ENCODE results near the genes DMBX1, KNCN, CYP4X1 and CYP4A22.

DNA sequence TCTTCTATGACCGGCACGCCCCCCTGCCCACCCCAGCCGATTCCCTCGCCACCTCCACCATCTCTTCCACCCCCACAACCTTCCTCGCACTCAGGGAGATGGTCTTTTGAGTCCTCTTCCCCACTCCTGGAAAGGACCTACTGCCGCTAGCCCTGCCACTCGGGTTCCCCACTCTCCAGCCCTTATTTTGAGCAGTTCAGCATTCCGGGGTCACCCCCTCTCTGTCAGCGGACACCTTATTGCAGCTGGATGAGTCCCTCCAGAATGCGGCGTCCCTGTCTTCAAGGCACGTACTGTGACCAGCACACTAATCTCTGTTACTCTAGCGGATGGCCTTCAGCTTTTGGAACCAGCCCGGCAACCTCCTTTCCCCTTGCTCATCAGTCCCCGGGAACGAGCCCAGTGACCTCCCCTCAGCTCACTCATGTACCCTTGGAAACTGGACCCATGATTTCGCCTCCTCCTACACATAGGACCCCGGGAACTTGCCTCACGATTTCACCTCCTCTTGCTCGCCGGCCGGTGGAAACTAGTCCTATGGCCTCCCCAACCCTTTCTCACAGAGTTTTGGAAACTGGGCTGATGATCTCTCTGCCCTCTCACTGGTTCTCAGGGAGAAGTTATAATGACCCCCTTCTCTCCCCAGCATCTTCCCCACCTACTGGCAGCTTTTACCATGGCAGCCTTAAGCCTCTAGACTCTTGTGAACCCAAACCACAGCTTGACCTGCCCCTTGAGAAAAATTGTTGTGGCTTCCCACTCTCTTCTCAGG lies 1.2 kb downstream of the NSUN4 start:
- RRBS = 51% methylated on average over 4 of the region's 22 CpGs

- RRBS = no CpG with 5 or more reads among the region's 5 CpGs
Measured at GRCh38 chr1:46363005-46363754, 22.6 kb downstream of the NSUN4 start.

GRCh38 chr1:46400411-46400811 lies 6.3 kb downstream of the FAAH start:
- RRBS = no CpG with 5 or more reads among the region's 6 CpGs

DNA sequence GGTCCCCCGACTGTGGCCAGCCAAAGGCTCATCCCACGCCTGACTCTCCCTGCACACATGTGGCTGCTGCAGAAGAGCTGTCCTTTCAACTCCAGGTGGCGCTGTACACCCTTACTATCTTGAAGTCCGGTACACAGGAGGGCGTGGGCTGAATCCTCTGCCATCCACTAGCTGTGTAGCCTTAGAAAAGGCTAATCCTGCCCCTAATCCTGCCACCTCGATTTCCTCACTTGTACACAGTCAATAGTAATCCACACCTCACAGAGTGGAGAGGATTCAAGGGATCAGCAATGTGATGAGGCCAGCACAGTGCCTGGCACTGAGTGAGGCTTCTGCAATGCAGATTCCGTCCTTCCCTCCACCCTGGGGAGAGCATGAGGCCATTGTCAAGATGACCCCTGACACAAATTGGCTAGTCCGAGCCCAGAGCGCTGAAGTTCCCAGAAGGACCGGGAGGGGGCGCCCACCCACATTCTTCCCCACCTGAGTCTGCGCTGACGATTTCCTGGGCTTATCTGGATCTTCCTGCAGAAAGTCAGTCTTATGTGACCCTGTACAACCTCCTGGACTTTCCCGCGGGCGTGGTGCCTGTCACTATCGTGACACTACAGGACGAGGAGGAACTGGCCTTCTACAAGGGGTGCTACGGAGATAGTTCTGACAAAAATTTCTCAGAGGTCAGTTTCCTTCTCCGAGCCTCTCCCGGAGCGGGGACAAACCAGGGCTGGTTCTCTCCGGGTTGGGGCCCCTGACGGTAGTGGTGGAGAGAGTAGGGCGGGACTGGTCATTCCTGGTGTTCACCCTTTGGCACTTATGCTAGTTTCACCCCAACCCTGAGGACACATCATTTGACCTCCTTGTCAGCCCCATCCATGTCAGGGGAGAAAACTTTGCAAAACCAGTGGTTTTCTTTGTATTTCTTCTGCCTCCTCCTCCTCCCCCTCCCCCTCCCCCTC lies 47.0 kb upstream of the DMBX1 start:
- RRBS = no CpG with 5 or more reads among the region's 25 CpGs

DNA sequence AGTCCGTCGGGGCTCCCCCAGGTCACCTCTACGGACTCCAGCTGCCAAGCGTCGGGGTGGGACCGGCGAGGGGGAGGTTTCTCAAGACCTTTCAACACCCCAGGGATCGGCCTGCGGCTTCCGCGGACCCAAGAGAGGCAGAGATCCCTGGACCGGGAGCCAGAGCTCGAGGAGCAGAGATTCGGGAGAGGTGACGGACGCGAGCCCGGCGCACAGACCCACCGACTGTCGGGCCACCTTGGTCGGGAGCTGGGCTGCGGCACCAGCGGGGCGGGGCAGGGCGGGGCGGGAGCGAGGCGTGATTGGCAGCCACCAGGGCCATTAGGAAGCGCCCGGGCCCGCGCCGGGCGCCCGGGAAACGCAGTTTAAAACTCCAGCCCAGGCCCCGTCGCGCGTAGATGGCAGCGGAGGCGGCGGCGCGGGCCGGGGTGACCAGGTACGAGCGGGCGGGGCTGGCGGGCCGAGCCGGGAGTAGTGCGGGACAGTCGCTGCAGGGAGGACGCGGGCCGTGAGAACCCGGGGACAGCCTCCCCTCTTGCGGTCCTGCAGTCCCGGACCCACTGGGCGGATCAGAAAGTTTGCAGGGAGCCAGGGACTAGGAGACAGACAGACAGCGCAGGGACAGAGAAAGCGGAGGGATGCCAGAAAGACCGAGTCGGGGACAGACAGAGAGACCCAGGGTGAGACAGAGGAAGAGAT lies at the start of gene DMBX1:
DMBX1 (plus strand) TSS at position 395 of the 699 bp plus-strand sequence.
- RRBS = 18% methylated on average over 36 of the region's 66 CpGs

DNA sequence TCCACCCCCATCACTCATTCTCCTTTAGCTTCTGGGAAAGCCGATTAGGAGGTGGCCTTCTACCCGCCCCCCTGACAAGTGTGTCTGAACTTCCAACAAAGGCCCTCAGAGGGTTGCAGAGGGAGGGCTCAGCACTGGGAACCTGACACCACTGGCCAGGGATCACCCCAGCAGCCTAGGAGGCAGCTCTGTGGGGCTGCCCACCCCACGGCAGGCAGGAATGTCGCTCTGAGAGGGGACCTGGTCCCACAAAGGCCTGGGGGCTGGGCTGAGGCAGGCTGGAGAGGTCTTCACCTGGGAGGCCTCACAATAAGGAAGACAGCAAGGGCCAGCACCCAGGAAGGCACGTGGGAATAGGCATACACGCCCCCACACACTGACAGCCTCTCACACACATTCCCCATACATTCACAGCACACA lies 15.2 kb downstream of the TMEM275 start:
- RRBS = no CpG with 5 or more reads among the region's 6 CpGs

GRCh38 chr1:46551408-46551829 lies at the start of gene KNCN:
Gene KNCN (minus strand): TSS chr1:46551647.
- RRBS = no CpG with 5 or more reads among the region's 3 CpGs

GRCh38 chr1:46686612-46687044 lies 15.0 kb downstream of the TEX38 start:
- RRBS = no CpG with 5 or more reads among the region's 2 CpGs

GRCh38 chr1:46764428-46764894 lies 34.4 kb upstream of the CYP4B1 start:
- RRBS = no CpG with 5 or more reads among the region's 2 CpGs

GRCh38 chr1:47023363-47024541 lies at the start of gene CYP4X1:
Gene CYP4X1 (plus strand): TSS chr1:47023669.
- RRBS = 9% methylated on average over 8 of the region's 52 CpGs

DNA sequence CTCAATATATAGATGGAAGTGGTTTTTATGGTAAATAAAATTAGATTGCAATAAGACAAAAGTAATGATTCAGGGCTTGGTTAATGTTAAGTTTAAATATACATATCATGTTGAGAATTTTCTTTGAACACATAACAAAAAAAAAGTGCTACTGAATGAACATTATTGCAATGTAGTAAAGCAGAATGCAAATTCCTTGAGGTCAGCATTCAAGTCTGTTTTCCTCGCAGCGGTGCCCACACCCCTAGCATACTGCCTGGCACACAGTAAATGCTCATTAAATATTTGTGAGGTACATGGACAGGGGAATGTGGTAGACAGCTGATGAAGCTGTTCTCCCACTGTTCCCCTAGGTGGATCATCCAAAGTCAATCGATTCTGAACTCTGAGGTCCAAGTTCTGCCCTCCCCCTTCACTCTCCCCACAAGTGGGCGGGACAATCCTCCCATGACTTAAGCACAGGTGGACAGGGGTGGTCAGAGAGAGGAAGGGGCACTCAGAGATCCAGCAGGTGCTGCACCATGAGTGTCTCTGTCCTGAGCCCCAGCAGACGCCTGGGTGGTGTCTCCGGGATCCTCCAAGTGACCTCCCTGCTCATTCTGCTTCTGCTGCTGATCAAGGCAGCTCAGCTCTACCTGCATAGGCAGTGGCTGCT lies at the start of gene CYP4A22:
CYP4A22 (plus strand) TSS at position 477 of the 655 bp plus-strand sequence.
- RRBS = no CpG with 5 or more reads among the region's 6 CpGs

- RRBS = no CpG with 5 or more reads among the region's 4 CpGs
Measured at GRCh38 chr1:47187591-47188014, 2.2 kb downstream of the PDZK1IP1 start.

GRCh38 chr1:47212772-47213873 lies 18.9 kb downstream of the TAL1 start:
- RRBS = no CpG with 5 or more reads among the region's 10 CpGs

GRCh38 chr1:47228671-47230031 lies 2.9 kb downstream of the TAL1 start:
- RRBS = 45% methylated on average over 4 of the region's 49 CpGs

DNA sequence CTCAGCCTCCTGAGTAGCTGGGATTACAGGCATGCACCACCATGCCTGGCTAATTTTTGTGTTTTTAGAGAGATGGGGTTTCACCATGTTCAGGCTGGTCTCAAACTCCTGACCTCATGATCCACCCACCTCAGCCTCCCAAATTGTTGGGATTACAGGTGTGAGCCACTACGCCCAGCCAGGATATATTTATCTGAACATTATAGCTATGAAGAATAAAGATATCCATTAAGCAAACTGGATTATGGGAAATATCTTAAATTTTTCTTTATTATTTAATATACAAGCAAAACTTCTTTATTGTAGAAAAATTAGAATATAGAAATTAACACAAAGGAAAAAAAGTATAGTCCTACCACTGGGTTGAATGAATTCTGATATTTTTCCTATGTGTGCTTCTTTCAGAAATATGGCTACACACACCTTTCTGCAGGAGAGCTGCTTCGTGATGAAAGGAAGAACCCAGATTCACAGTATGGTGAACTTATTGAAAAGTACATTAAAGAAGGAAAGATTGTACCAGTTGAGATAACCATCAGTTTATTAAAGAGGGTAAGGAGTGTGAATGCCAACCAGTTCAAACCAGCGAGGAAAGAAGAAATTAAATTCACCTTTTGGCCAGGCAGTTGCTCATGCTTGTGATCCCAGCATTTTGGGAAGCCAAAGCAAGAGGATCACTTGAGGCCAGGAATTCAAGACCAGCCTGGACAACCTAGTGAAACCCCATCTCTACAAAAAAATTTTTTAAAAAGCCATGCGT lies 34.7 kb downstream of the CMPK1 start:
- RRBS = no CpG with 5 or more reads among the region's 4 CpGs

GRCh38 chr1:47409106-47409854 lies 6.8 kb upstream of the FOXE3 start:
- RRBS = no CpG with 5 or more reads among the region's 12 CpGs

DNA sequence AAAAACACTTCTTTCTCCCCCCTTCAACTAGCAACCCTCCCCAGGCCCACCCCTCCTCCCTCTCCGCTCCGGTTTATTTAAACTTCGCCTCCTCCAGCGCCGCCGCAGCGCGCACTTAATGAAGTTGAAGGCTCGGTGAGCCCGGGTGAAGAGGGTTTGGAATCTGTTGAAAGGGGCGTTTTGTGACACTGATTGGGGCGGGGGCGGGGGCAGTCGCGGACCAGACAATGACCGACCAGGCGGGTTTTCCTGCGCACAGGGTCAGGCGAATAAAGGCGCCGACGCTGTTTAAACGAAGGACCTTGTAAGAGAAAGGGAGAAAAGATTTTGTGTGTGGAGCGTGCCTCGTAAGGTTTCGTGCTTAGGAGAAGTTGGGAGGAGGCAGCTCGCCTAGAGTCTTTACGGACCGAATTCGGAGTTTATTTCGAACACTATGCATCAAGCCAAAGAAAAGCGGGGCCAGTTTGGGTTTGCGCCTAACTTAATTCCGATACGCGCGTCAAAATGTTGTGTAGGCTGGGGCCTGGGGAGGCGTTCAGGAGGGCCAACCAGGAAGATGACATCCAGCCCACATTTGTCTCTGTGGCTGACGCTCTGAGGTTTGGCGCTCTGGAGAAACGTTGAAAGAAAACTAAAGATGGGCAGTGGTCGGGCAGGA lies 6.3 kb downstream of the FOXD2 start:
- RRBS = 72% methylated on average over 9 of the region's 42 CpGs

DNA sequence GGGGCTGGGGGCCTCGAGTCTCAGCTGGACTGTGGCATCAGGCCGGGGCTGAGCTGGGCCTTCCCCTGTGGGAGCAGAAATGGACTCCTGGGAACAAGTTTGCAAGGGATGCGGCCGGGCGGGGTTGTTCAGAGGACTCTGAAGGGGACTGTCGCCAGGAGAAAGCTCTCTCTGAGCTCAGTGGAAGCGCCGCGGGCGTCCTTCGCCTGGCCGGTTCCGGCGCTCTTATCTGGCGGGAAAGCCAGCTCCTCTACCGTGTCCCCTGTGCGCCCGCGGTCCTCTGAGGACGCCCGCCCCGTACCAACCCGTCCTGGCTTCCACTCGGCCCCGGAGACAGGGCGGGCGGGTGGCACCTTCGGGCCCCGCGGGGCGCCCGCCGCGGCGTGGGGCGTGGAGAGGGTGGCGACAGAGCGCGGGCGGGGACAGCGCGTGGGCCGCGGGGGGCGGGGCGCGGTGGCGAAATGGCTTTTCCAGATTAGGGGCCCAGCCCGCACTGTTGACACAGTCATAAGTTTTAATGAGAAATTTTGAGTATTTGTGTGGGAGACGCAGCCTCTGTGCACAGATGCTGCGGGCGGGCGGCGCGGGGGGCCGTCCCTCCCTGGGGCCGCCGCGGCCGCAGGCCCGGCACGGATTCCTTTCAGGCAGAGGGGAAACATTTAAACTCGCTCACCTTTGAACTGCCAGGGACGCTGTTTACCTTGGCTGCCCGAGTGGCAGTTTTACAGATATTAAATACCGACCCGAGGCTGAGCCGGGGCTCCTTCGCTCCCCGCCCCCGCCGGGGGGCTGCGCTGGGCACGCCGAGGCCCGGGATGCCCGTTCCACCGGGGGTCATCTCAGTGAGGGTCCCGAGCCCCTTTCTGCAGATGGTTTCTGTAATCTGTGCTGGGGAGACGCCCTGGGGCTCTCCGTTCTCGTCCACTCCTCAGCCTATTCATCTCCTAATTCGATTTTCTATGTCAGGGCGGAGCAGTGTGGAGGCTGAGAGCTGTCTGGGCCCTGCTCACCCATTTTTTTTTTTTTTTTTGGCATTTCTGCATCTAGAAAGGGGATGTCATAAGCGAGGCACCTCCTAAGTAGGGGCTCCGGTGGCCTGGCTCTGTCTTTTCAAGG lies 70.4 kb downstream of the FOXD2 start:
- RRBS = 3% methylated on average over 11 of the region's 86 CpGs

GRCh38 chr1:50106101-50106416 lies 2.7 kb upstream of the ELAVL4 start:
- RRBS = no CpG with 5 or more reads among the region's 9 CpGs

GRCh38 chr1:50110122-50110575 lies 1.4 kb downstream of the ELAVL4 start:
- RRBS = no CpG with 5 or more reads among the region's 10 CpGs